ENCODE data around the genes SYNPO and MYOZ3.

DNA sequence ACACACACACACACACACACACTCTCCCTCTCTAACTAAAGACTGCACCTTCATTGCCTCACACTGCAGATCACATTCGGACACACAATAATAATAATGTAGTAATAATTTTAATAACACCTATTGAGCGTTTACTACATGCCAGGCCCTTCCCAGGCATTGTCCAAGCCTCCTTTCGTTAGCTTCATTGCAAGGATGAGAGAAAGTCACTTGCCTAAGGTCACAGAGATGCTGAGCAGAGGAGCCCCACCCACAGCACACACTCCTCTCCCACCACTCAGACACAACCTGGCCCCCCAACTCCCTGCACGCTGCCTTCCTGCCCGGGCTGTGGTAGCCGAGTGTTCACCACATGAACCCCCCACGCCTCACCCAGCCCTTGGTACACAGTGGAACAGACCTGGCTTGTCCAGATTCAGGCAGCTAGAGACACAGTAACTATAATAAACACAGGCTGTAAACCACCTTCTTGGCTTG is 56.0 kb upstream of the SYNPO start:
- PRO-cap, result no peak
- RAMPAGE, long total RNA, 2 experiments, result no peak in any of the 2 experiments

DNA sequence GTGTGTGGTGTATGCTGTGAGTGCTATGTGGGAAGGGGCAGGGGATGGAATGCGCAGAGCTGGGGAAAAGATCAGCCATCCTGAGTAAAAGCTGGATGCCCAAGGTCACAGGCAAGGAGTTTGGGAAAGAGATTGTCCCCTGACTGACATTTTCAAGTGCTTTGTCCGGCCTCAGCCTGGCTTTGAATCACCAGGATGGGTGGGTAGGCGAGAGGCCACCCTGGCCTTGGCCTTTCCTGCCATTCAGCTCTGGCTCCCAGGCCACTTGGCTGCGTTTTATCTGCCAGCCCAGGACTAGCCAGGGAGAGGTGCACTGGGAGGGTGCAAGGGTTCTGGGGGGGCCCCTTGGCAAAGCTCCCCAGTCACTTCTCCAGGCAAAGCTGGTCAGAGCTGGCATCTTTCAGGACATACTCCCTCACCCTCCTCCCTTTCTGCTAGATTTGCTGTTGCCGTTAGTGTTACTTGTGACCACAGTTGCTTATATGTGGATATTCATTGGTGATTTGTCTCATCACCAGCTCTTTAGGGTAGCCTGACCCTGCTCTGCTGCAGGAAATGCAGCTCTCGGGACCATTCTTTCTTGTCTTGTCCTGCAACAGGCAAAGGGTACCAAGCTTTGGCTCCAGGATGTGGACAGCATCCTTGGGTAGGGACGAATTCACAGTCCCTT is 37.3 kb upstream of the SYNPO start:
- PRO-cap, result no peak
- RAMPAGE, long total RNA, 2 experiments, result no peak in any of the 2 experiments

DNA sequence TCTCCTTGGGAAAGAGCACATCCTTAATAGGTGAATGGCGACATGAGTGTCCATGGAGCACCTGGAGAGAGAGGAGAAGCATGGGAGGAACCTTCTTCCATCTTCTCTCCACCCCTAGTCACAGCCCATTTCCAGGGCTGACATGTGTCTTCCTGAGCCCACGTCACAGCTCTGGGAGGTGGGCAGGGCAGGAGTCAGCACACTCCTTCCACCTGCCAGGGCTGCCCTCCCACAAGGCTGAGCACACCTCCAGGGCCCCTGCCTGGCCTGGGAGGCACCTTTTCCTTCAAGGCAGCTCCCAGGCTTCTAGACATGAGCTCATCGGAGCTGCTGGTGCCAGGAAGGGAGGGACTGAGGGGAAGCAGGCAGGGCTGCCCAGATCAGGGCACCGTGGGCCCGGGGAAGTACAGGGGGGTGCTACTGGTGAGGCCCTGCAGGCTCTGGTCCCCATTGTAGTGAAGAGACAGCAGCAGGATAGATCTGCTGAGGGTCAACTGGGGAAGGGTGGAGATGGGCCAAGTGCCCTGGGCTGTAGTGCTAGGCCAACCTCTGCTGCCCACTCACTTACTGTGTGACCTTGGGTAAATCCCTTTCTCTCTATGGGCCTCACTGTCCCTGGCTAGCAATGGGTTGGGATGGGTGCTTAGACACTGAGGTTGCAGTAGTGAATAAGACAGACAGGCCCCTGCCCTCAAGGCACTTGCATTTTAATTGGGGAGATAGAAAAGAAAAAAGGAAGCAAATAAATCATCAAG is 13.5 kb upstream of the SYNPO start:
- PRO-cap, result bidirectional peak, plus-strand start at position 450 of the sequence, minus-strand start at position 308 of the sequence
- RAMPAGE, long total RNA, 2 experiments, result no peak in any of the 2 experiments

DNA sequence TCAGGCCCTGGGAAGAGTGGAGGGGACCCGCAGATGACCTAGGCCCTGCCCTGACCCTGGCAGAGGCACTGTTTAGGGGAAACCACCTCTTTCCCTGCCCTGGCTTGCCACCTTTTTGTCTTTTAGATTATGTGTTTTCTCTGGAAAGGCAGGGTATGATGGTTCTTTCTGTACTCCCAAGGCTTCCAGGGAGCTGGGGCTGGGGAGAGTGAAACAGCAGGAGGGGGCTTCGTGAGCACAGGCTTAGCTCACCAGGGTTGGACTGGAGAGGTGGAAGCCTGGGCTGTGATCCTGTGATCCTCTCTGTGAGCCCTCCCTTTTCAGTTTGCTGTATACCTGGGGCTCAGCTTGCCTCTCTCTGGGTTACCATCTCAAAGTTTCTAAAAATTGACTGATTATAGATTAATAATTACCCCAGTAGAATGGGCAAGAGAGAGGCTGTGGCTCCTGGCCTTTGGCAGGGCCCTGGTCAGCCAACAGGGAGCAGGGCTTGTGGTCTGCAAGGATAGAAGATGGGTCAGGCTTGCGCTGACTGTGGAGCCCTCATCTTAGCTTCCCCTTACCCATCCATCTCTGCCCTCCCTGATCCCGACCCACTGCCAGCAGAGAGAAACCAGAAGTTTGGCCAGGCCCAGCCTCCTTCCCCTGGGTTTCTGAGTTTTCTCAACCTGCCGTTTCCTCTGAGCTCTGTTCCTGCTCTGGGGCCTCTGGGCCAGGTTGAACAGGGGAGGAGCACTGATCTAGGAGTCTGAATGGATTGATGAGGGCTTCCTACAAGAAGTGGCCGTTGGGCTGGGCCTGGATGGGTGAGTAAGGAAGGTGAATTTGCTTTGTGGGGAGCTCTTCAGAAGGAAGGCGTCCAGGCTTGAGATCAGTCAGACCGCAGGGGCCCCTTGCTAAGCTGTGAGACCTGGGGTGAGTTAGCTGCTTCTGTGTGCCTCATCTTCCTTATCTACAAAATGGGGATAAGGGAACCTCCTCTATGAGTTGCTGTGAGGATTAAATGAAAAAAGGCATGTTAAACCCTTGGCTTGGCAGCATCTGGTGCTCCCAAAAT is 1.5 kb upstream of the SYNPO start:
- PRO-cap, result no peak
- RAMPAGE, long total RNA, 2 experiments, result no peak in any of the 2 experiments

- PRO-cap, result no peak
- RAMPAGE, long total RNA, 2 experiments, result no peak in any of the 2 experiments
These were observed at the start of gene SYNPO for GRCh38 chr5:150640146-150641249. Gene SYNPO (plus strand): TSS chr5:150640660.

GRCh38 chr5:150641250-150641646 is 788 bp downstream of the SYNPO start:
- PRO-cap, result no peak
- RAMPAGE, long total RNA, 2 experiments, result no peak in any of the 2 experiments

GRCh38 chr5:150656385-150657366 is 4.4 kb upstream of the MYOZ3 start:
- PRO-cap, result no peak
- RAMPAGE, long total RNA, 2 experiments, result no peak in any of the 2 experiments

DNA sequence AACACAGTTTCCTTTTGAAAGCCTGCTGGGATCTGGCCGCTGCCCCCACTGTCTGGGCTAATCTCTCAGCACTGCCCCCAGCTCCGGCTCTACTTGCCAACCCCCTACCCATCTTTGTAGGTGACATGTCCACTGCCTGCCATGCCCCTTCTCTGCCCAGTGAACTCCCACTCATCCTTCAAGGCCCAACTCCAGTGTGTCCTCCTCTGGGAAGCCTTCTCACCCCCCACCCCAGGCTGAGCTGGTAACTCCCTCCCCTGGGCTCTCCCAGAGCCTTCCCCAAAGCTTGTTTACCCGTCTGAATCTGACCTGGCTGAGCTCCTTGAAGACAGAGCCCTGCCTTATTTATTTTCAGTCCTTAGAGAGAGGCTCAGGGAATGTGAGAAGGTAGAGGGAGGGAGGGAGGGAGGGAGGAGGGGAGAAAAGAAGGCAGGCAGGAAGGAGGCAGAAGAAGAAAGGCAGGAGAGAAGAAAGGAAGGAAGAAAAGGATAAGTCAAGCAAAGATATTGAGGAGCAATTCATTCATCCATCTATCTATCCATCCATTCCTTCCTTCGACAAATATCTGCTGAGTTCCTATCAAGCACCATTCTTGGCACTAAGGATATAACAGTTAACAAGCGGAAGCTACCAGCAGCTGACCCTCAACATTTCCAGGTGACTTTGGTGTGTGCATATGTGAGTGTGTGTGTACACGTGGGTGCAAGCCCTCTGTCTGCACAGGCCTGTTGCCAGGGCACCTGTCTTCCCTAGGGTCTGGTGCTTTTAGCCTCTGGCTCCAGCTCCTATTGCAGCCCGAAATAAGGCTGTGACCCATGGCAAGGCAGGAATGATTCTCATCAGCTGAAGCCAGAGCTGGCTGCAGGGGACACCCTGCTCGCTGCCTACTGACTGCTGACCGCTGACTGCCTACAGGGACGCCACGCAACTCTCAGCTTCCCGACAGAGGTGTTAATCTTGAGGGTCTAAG is at the start of gene MYOZ3:
TSS of gene MYOZ3 (plus strand) at position 829 of the 970 bp plus-strand sequence.
- PRO-cap, result no peak
- RAMPAGE, long total RNA, 2 experiments, result no peak in any of the 2 experiments

DNA sequence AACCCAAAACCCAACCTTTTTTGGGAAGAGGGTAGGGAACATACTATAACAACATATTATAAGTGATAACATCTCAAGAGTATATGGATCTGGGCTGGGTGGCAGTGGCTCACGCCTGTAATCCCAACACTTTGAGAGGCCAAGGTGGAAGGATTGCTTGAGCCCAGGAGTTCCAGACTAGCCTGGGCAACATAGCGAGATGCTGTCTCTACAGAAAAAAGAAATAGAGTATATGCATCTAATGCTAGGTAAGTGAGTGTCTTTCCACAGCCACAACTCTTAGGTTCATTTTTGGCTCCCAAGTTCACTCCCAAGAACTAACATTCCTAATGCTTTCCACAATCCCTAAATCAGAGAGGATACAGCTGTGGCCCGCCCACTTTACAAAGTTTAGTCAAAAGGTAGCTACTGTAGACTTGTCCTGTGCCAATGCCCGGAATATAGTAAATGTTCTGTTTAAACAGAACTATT is 1.4 kb downstream of the RBM22 start:
- PRO-cap, result no peak
- RAMPAGE, long total RNA, 2 experiments, result no peak in any of the 2 experiments

- PRO-cap, result no peak
- RAMPAGE, long total RNA, 2 experiments, result no peak in any of the 2 experiments
These were observed 476 bp downstream of the RBM22 start for GRCh38 chr5:150700271-150700901.

DNA sequence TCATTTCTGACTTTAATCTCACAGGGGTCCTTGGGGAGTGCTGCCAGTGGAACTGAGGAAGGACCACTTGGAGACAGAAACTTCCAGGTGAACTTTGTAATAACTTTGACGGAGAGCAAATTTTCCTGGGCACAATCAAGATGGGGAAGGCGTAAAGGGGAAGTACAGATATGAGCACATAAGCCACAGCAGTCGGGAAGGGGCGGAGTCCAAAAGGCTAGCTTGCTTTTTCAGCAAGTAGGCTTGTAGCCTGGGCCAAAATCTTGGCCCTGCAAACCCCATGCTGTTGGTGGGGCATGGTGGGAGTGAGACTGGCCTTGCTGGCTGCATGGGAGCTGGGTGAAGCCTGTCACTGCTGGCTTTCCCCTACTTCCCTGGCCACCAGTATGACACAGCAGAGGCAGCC is 24.3 kb downstream of the DCTN4 start:
- PRO-cap, result no peak
- RAMPAGE, long total RNA, 2 experiments, result no peak in any of the 2 experiments

DNA sequence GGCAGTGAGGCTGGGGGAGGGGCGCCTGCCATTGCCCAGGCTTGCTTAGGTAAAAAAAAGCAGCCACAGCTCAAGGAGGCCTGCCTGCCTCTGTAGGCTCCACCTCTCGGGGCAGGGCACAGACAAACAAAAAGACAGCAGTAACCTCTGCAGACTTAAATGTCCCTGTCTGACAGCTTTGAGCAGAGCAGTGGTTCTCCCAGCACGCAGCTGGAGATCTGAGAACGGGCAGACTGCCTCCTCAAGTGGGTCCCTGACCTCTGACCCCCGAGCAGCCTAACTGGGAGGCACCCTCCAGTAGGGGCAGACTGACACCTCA is 15.6 kb downstream of the DCTN4 start:
- PRO-cap, result no peak
- RAMPAGE, long total RNA, 2 experiments, result no peak in any of the 2 experiments

DNA sequence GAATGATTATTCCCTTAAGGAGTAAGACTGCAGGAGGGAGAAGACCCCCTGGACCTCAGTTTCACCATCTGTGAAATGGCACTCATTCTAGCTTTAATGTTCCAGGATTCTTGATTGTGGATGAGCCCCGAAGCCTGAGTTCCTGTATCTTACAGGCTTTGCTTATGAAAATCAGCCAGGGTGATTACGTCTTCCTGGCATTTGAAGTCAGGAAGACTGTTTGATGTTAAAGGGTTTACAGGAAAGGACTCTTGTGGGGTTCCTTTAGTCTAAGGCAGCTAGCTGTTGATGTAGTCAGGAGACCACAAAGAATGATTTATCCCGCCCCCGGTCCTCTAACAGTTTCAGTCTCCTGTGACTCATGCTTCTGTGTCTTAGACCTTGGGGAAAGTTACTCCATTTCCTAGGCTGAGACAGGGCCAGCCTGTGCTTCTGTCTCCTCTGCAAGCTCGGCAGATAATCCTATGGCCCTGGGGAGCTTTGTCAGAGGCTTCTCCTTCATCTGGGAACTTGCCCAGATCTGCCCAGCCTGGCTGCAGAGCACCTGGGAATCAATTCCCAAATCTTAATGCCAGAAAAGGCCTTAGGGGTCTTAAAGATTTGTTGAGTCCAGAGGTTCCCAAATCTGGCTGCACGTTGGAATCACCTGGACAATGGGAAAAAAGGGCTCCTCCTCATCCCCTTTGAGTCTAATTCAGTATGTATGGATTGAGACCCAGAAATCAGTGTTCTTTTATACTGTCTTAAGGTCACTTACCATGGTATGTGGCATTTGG is 11.7 kb downstream of the SMIM3 start:
- PRO-cap, result no peak
- RAMPAGE, long total RNA, 2 experiments, result no peak in any of the 2 experiments

DNA sequence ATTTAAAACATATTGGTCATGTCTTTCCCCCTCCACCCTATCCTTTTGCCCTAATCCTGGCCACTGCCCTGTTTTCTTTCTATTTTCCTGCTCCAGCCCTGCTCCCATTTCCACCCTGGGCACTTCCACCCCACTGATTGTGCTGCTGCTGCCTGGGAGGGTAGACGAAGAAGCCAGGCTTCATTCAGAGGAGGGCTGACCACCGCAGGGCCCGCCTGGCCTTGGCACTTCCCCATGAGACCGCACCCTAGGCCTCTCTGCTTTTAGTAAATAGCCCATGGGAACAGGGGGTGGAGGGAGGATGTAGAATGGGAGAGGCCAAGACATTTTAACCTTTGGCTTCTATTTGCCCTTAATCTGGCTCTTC is 13.7 kb upstream of the GPX3 start:
- PRO-cap, result no peak
- RAMPAGE, long total RNA, 2 experiments, result no peak in any of the 2 experiments

DNA sequence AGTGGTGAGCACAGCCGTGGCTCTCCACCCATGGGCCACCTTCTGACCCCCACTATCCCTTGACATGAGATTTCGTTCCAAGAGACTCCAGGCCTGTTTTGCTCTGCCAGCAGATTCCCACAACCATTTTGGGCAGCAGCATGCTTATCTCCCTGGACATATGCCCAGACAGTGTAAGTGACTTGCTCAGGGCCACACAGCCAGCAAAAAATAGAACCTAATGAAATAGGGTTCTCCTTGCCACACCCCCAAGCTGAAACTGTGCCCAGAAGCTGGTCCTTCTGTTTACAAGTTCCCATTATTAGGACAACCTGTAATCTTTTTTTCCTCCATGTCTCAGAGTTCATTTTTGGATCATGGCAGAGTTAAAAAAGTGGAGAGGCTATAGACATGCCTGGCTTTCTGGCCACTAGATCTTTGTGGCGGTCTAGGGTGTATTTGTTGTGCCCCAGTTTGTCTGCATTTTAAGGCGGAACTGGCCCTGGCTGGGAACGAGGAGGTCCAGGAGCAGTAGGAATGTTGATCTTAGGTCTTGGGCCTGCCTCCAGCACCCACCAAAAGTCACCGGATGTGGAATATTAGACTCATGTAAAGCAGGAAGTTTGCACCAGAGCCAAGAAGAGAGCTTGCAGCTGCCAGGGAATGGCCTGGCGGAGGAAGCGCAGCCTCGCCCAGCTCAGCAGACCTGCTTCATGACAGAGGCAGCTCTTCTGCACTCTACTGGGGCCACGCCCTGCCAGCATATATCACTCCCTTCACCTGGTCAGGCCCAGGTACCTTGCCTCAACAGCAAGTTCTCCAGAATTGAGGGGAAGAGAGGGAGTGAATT is 3.1 kb downstream of the GPX3 start:
- PRO-cap, result no peak
- RAMPAGE, long total RNA, 2 experiments, result no peak in any of the 2 experiments

GRCh38 chr5:151026519-151027055 is 6.2 kb downstream of the GPX3 start:
- PRO-cap, result no peak
- RAMPAGE, long total RNA, 2 experiments, result no peak in any of the 2 experiments

DNA sequence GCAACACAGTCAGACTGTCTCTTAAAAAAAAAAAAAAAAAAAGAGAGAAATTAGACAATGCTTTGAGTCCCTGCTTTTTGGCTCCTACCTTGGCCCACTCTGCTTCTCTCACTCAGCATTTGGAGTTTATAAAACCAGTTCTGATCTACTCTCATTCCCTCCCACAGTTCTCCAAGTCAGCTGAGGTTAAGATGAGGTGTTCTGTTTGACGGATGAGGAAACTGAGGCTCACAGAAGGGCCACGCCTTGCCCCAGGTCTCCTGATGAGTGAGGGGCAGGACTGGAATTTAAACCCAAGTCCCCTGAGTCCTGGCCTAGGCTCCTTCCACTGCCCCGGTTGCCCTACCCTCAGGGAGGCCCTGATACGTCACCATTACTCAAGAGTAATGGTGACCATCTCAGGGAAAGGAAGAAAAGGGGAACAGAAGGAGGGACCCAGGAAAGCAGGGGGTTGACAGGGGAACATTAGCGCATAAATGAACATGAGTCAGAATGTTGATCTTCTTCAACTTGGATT is 9.1 kb downstream of the GPX3 start:
- PRO-cap, result no peak
- RAMPAGE, long total RNA, 2 experiments, result no peak in any of the 2 experiments

DNA sequence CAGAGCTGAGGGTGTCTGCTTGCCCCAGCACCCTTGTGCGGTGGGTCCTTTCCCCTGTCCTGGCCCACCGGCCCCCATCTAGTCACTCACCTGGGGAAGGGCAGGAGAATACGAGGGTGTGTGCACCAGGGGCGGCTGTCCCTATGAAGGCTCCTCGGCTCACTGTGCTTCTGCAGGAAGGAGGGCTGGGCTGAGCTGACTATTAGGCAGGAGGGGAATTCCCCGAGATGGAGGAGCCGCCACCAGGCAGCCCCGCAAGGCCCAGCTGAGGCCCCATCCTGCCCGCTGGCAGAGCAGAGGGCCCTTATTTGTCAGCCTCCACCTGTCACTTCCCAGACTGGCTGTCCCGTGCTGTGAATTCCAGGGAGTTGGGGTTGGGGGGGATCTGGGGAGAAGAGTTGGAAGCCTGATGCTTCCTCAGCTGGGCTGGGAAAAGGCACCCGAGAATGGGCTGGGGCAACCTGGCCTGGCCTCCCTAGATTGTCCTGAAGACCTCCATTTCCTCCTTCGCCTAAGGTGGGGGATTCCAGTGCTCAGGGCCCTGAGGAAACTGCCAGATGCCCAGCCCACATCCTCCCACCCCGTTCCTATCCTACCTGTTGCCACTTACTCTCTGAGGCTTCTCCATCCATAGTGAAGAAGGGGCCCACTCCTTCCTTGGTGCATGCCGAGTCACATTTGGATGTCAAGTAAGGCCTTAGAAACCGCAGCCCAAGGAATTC is 6.3 kb upstream of the TNIP1 start:
- PRO-cap, result no peak
- RAMPAGE, long total RNA, 2 experiments, result no peak in any of the 2 experiments

- PRO-cap, result no peak
- RAMPAGE, long total RNA, 2 experiments, result no peak in any of the 2 experiments
These were observed 6.3 kb downstream of the CCDC69 start for GRCh38 chr5:151217553-151218030.

GRCh38 chr5:151253590-151254132 is 676 bp downstream of the GM2A start:
- PRO-cap, result no peak
- RAMPAGE, long total RNA, 2 experiments, result no peak in any of the 2 experiments

Data from breast epithelium (tissue), 2 donors.